Heart (tissue), 3 donors: ENCODE results near the gene C2orf49.

DNA sequence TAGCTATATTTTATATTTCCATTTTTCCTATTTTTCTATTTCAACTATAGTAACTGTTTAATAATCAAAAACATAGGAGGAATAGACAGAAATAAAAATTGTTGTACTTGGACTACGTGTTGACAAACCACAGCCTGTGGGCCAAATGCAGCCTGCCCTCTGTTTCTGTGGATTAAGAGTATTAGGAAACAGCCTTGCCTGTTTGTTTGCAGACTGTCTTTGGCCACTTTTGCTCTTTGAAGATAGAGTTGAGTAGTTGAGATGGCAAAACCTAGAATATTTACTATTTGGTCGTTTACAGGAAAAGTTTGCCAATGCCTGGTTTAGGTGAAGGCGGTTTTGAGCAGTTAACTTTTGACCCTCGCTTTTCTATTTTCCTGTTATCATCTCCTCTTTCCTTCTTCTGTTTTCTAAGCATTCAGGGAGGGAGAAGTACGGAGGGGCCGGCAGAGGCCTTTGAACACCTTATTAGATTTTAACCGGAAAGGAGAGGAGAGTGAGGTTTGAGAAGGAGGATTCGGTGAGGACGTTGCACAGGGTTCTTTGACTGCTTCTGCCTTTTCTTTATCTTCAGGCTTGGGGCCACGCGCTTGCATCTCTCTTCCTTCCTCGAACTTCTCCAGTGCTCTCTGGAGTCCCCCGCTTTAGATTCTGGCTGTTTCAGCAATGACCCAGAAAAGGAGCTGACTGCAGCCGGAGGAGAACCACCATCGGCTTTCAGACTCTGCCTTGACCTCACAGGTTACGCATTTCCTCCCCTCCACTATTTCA, 39.2 kb downstream of the IL1R2 start:
- RAMPAGE, long total RNA, 2 experiments, result no peak in any of the 2 experiments

DNA sequence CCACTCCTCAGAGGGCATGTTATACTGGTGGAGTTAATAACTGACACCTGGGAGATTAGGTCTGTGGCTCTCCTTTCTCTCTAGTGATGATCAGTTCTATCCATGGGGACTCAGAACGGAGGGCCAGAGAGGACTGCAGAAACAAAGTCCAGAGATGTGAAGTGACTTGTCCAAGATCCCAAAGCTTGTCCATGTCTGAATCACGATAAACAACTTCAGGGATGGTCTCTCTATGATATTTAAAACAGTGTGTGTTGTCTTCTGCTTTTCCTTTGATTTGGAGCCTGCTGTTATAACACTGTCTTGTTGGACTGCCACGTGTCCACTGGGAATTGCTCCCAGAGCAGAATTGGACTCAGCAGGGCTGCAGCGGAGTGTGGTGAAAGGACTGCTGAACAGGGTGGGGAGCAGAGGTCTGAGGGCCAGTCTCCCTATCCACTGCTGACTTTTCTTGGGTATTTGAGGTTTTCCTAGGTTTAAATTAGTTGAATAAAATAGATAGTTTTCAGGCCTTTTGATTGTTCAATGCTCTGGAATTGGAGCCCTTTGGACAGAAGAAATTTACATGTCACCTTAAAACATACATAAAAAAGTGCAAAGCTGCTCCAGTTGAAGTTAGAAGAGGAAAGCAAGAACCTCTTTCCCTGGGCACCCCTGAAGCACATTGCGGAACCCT, 68.3 kb downstream of the IL1R2 start:
- RAMPAGE, long total RNA, 2 experiments, result no peak in any of the 2 experiments

- RAMPAGE, long total RNA, 2 experiments, result no peak in any of the 2 experiments
Observed at GRCh38 chr2:102061903-102062760, 70.4 kb downstream of the IL1R2 start.

GRCh38 chr2:102064148-102064676, 72.5 kb downstream of the IL1R2 start:
- RAMPAGE, long total RNA, 2 experiments, result no peak in any of the 2 experiments

DNA sequence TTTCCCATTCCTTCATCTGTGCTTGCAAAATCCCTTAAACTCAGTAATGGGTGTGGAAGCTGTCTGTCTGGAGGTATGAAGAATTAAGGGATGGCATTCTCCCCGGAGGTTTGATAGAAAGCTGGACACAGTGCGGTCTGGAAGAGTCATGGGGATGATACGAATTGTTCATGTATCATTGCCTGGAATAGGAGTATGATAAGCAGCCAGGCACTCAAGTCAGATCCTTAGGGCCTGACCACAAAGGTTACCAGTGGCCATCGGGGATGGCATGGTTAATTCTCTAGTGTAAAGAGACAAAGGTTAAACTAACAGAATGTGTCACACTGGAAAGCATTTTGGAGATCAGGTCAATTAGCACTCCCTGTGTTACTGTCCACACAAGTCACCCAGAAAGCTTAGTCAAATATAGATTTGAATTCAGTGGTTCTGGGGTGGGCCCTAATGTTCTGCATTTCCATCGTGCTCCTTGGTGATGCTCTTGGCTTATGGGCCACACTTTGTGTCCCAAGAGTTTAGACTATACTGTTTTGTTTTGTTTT, 41.8 kb upstream of the IL1R1 start:
- RAMPAGE, long total RNA, 2 experiments, result no peak in any of the 2 experiments

DNA sequence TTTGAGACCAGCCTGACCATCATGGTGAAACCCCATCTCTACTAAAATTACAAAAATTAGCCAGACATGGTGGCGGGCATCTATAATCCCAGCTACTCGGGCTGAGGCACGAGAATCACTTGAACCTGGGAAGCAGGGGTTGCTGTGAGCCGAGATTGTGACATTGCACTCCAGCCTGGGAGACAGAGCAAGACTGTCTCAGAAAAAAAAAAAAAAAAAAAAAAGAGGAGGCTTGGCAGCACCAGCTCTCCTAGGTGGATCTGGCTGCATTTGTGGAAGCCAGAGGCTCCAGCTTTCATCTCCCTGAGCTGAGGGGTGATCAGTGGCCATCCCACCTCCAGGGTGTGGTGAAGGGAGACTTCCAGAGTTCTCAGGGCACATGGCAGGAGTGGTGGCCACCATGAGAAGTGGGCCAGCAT, 38.7 kb upstream of the IL1R1 start:
- RAMPAGE, long total RNA, 2 experiments, result no peak in any of the 2 experiments

DNA sequence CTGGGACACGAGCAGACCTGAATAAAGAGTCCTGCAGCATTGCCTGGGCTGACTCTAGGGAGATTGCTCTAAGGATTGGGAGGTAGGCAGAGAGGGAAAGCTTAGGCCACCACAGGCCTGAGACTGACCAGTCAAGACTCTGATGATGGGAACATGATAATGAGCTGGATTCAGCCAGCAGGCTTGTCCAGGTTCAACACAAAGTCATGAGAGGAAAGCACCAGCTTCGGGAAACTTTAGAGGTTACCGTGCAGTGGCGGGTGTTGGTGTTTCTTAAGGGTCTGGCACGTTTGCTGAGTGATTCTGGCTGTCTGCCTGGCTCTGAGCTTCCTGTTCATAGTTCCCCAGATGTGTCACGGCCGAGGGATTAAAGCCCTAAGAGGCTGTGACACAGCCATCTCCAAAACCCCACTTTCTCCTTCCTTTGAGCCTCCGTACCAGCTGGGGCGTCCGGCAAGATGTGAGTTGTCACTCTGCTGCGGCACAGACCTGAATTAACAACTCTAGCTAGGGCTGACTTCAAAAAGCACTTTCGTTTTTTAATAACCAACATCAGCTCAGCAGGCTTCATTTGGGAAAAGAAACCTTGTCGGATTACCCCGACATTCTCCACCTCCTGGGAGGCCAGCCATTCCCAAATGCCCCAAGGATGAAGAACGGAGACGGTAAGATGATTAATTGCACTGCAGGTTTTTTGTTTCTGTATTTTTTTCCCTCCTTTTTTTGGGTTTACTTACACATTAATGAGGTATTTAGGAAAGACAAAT, 38.2 kb upstream of the IL1R1 start:
- RAMPAGE, long total RNA, 2 experiments, result no peak in any of the 2 experiments

- RAMPAGE, long total RNA, 2 experiments, result no peak in any of the 2 experiments
Observed at GRCh38 chr2:102120628-102121256, 21.8 kb upstream of the IL1R1 start.

GRCh38 chr2:102190509-102191011, 3.7 kb downstream of the IL1RL2 start:
- RAMPAGE, long total RNA, 2 experiments, result no peak in any of the 2 experiments

- RAMPAGE, long total RNA, 2 experiments, result no peak in any of the 2 experiments
Observed at GRCh38 chr2:102358447-102358975, 2.9 kb downstream of the IL18R1 start.

DNA sequence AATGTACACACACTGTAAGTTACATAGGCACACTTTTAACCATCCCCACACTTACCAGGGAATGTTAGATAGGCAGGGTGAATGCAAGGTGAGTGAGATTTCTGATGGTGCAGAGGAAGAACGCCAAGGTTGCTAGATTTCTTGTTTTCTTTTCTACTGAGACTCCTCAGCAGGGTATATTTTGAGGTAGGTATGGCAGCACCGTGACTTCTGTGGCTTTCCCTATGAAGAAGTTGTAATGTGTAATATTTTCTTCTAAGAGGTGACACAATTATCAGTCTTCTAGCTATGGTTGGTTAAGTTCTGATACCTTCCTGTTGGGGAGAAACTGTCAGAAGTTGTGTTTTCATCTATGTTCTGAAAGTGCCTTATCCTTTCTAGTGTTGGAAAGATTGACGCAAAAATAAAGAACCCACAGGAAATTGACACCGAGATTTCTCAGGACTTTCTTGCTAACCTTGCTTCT, 11.7 kb downstream of the IL18R1 start:
- RAMPAGE, long total RNA, 2 experiments, result no peak in any of the 2 experiments

DNA sequence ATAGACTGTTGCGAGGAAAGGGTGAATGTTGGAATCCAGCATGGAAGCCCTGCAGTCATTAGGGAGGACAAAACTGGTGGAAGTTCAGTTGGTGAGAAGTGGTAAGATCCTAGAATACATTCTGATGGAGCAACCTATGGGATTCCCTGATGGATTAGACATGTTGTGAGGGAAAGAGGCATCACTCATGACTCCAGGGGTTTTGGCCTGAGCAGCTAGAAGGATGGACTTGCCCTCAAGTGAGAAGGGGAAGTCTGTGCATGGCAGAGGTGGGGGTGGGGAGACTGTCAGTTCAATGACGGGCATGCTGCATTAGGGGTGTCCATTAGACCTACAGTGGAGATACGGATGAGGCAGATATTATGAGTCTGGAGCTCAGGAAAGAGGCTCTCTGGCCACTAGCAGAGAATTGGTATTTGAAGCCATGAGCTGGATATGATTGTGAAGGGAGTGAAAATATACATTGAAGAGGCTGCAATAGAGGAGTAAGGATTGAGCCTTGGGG, 51.2 kb downstream of the MFSD9 start:
- RAMPAGE, long total RNA, 2 experiments, result no peak in any of the 2 experiments

DNA sequence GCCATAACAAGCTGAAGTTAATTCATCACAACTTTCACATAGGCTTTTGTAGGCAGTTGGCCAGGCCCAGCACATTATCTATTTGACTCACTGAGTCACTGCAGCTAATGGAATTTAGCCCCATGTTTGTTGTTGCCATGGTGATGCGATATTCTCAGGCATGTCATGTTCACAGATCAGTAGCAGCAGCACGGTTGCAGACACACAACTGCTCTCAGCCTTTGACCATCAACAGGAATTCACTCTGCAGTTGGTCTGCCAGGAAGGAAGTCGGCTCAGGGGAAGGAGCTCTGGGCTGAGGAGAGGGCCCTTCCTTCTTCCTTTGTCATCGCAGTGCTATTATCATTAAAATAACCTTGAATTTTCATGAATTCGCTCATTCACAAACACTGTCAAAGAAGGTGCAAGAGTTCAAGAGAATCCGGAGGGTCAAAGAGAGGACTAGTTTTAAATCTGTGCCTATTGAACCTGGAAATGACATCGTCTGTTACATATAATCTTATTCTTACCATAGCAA, 639.9 kb downstream of the TMEM182 start:
- RAMPAGE, long total RNA, 2 experiments, result no peak in any of the 2 experiments

DNA sequence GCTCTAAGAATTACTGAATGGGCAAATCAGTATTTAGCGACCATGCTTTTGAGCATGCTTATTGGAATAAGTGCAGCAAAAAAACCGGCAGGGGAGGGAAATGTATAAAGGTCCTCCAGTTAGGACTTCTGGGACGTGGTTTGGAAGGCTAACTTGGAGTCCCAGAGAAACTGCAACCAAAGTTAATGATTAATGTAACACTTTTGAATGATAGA, 890.6 kb upstream of the POU3F3 start:
- RAMPAGE, long total RNA, 2 experiments, result no peak in any of the 2 experiments

- RAMPAGE, long total RNA, 2 experiments, result start-site peak on the plus strand in 1 of 2 experiments, at chr2:104658673-104658721 at its widest, 8 reads per replicate
Observed at GRCh38 chr2:104657986-104658782, 195.7 kb upstream of the POU3F3 start.

DNA sequence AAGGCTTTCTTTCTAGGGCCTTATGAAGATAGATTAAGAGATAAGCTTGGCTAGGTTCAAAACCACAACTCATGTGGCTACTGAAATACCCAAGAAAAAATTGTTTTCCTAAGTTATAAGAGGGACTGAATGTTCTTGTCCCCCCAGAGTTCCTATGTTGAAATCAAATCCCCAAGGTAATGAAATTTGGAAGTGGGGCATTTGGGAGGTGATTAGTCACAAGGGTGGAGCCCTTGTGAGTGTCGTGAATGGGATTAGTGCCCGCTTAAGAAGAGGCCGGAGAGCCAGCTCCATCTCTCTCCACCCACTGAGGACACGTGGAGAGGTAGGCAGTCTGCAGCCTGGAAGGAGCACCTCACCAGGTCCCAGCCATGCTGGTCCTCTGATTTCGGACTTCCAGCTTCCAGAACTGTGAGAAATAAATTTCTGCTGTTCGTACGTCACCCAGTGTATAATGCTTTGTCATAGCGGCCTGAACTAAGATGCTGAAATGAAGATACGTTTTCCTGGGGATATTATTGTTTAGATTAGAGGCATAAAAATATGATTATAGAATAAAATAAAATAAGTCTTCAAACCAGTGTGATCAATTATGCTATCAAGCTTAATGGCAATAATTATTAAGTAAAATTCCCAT, 44.1 kb downstream of the POU3F3 start:
- RAMPAGE, long total RNA, 2 experiments, result no peak in any of the 2 experiments

- RAMPAGE, long total RNA, 2 experiments, result no peak in any of the 2 experiments
Observed at GRCh38 chr2:105144261-105144782, 97.2 kb upstream of the GPR45 start.

DNA sequence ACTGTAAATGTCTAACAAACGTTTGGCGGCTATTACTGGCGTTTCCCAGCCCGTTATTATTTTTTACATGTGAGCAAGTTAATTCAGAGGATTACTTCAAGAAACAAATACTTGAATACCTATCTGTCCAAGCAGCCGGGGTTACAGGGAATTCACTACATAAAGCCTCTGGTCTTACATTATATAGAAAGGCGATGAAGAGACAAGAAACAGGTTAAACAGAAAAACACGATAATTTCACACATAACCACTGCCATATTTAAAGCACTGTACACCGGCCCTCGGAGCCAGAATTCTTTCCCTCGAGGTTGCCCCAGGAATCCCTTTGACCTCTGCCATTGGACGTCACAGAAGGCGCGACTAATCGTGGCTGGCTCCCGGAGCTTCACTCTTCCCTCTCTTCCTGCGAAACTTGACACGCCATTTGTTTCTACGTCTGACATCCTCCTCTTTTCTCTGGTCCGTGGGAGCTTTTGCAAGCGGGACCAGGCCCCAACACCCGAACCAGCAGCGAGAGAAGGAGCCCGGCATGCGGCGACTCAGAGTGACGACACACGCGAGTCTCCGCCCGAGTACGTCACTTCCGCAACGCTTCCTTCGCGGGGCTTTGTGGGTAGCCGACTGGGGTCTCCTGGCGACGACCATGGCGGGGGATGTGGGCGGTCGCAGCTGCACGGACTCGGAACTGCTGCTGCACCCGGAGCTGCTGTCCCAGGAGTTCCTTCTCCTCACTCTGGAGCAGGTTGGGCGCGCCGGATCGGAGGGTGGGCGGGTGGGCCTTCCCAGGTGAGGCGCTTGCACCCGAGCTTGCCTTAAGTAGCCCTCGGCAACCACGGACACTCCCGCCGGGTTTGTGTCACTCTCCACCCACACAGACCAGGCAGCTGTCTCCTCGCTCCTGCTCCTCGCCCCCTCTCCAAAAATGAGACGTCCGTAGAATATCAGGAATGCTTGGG, at the start of gene C2orf49:
Gene C2orf49, plus strand, starts transcription at position 596 of the 956 bp plus-strand sequence.
- RAMPAGE, long total RNA, 2 experiments, result start-site peak on the plus strand in 1 of 2 experiments, centred at position 617 of the sequence, 821 reads per replicate; start-site peak on the minus strand in 2 of 2 experiments, centred at positions 330 to 534 of the sequence, 18 to 40 reads per replicate

DNA sequence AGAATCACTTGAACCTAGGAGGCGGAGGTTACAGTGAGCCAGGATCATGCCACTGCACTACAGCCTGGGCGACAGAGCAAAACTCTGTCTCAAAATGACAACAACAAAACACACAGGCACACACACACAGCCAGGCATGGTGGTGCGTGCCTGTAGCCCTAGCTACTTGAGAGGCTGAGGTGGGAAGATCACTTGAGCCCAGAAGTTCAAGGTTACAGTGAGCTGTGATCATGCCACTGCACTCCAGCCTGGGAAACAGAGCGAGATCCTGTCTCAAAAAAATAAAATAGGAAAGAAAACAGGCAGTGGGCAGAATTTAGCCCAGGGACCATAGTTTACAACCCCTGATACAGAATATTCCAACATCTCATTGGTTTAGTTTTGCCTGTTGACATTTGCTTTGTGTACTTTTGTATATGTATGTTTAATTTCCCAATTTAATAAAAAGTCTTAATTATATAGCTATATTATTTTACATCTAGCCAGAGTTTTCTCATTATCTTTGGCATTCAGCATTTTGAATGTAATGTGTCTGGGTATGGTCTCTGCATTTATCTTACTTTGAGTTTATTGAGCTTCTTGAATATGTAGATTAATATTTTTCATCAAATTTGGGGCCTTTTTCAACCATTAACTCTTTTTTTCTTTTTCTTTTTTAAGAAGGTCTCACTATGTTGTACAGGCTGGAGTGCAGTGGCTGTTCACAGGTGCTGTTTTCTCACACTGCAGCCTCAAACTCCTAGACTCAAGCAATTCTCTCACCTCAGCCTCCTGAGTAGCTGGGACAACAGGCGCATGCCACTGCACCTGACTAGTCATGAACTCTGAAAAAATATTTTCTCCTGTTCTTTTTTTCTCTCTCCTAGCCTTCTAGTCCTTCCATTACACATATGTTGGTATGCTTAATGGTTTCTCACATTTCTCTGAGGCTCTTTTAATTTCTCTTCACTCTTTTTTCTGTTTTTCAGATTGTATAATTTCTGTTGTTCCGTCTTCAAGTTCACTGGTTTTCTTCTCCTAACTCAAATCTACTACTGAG, 19.3 kb downstream of the C2orf49 start:
- RAMPAGE, long total RNA, 2 experiments, result no peak in any of the 2 experiments

DNA sequence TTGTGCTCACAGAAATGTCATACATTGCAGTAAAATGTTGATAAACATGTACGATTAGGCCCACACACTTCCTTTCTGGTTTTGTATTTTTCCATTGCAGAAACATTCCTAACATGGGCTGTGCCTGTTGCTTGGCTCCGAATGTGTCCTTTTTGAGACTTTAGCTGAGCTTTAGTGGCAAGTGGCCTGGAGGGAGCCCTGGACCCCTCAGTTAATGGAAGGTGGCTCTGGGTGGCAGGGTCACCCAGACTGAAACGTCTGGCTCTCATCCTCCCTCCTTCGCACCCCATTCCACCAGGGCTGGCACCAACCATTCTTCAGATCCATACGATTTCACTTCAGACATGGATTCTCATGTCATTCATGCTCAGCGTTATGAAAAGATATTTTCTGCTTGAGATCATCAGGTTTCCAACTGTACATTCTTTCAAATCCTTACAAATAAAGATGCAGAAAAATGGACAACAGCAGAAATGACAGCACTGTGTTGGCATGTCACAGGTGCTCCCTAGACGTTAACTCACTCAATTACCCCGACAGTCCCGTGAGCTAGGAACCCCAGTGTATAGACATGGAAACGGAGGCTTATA, 17.9 kb downstream of the FHL2 start:
- RAMPAGE, long total RNA, 2 experiments, result no peak in any of the 2 experiments